Bronchus (tissue), 1 donor: Measurements from ENCODE around the genes ATP6V0C and SRRM2.

DNA sequence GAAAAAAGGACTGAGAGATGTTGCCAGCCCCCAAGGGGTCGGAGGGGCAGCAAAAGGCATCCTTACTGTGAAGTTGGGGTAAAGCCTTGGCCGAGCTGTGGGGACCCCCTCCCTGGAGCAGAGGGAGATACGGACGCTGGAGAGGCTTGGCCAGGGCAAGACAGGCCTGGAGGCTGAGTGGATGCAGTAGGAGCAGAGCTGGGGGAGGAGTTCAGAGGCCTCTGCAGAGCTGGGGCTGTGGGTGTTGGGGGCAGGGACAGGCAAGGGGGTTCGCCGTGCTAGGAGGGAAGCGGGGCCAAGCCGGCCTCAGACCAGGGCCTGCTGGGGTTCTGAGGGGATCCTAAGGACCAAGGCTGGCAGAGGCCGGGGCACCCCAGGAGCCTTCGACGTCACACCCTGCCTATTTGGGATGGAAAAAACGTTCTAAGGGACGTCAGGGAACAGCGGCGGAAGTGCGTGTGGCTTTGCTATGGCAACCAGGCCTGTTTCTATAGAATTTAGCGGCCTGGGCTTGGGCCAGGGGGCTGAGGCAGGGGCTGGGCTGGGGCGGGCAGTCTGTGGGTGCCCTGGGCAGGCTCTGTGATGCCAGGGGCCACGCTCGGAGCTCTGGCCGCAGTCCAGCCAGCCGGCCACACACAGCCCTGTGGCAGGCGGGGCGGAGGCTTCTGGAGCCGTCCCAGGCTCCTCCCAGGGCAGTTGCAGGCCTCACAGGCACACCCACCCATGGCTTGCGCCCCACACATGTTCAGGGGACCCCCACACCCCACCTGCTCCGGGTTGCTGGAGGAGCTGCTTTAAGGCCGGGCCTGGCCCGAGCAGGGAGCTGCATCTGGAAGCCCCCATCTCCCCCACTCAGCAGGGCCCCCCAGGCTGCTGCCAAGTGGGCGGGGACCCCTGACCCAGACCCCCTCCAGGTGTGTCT lies 3.7 kb downstream of the TRAF7 start:
- PRO-cap, result no peak

GRCh38 chr16:2176454-2177116 lies 19.8 kb downstream of the CASKIN1 start:
- PRO-cap, result no peak

GRCh38 chr16:2228114-2229140 lies 5.0 kb downstream of the E4F1 start:
- PRO-cap, result no peak

GRCh38 chr16:2234679-2235812 lies 1.2 kb upstream of the DNASE1L2 start:
- PRO-cap, result no peak

DNA sequence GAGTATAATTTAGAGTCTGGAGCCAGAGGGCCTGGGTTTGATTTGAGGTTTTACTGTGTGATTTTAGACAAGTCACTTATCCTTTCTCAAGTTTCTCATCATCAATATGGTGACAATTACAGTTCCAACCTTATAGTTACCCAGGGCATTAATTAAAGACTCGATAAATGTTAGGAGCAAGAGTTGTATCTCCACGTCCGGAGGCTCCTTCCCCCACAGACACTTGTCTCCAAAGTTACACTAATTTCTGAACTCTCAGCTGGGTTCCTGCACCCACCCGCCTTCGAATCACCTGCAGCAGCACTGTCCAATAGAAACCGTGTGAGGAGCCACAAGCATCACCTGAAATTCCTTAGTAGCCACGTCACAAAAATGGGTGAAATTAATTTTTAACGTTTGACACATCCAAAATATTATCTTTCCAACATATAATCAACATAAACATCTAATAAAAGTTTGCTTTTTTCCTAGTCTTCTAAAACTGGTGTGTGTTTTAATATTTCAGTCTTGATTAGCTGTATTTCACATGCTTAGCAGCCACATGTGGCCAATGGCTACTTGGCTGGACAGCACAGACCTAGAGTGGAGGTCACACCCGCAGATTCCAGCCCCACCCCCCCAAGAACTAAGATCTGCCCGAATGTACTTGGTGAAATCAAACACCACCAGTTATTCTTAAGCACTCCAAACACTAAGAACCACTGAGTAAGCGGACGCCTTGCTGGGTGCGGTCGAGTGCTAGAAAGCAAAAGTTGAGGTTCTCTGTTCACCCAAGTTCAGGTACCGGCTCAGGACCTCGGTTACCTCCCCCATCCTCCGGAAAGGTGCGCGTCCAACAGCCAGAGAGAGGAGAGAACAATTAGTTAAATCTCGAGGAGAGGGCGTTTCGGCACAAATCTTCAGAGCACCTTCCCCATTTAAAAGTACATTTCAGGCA lies 1.3 kb downstream of the RNPS1 start:
- PRO-cap, result no peak

DNA sequence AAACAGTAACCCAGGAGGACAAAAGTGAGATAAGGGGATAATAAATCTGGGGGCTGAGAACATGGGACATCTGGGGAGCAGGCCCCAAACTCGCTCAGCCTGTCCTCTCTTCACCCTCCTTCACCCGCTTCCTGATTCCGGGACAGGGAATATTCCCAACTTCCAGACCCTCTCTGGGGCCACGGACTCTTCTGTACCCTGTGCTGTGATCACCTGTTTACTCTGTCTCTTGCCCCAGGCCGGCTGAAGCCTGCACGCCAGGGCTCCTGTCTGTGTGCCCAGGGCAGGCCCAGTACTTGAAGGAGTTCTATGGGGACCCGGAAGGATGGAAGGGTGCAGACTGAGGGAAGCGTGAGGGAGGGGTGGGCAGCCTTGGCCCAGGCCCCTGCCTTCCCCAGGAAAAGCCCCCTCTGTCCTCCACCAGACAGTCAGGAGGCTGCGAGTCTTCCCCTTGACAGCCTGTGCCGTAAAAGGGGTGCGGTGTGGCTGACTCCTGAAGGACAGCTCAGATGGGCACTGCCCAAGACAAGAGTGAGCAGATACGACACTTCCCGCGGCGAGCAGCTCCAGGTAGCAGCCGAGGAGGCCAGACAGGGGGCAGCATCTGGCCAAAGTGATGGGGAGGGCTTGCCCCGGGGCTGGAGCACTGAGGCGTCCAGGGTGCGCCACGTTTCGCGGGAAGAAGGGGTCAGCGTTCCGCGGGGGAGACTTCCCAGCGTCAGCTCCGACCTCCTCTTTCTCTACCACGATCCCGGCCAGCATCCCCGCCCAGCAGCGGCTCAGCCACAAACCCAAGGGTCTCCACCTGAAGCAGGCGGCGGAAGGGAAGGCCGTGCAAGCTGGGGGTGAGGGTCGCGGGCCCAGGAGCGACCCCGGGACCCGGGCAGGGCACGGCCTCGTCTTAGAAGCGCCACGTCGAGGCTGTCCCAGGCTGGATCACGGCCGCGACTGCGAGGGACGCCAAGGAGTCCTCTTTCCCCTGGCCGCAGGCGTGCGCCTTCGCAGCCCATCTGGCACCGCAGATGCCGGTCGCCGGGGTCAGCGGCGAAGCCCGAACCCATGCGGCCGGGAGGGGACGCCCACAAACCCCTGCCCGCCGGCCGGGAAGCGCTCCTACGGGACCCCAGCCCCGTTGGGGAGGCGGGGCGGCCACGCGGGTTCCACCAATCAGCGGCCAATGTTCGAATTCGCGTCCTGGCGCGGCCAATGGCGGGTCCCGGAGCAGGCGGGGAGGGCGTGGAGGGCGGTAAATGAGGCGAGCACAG lies 781 bp upstream of the CCNF start:
- PRO-cap, result unidirectional peak, plus-strand start at position 517 of the sequence; unidirectional peak, minus-strand start at position 950 of the sequence; bidirectional peak, plus-strand start outside the sequence, minus-strand start at position 1,012 of the sequence

DNA sequence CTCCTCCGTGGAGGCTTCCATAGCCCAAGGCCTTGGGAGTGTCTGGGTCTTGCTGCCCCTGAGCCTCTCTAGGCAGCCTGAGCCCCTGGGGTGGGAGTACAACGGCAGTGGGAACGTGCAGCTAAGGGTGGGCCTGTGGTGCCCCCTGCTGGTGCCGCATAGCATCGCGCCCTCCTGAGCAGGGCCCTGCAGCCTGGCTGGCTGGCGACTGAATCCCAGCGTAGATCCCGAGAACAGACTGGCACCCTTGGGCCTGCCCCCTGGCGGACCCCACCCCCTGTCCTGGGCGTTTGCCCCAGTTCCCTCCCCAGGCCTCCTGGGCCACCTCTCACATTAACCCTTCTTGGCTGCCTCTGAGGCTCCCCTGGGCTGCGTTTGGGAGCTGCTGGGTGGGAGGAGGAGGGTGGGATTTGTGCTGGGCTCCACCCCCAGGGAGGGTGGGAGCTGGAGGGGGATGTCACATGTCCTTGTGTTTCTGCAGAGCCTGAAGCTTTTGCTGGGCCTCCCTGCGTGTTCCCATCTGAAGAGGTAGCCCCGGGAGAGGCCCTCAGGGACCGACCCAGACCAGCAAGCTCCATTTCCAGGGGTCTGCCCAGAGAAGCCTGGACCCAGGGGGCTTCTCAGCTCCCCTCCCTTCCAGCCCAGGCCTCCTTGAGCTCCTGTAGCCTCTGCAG lies 12.4 kb upstream of the ATP6V0C start:
- PRO-cap, result no peak

DNA sequence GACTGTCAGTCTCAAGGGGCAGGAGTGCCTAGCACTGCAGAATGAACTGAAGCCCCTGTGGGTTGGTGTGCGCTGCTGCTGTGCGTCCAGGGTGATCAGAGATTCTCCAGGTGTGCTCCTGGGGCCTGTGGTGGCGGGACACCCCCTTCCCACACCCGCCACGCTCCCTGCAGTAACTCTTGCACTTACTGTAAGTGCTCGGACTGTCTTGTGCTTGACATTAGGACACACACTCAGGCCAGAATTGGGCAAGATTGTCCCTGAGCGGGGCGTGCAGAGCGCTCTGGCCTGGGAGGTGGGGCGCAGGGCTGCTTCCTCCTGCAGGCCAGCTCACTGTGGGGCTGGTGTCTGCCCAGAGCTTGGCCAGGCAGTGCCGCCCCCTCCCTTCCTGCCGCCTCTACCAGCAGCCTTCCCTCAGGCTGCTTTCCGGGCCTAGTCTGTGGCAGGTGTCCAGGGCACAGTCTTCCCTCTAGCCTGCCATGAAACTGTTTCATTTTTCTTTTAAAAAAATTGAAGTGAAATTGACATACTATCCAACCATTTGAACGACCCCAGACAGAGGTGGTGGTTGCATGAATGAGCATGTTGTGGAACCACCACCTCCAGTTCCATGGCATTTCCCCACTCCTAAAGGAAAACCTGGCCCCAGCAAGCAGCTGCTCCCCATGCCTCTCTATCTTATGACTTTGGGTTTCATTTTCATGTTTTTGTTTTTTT lies 6.0 kb upstream of the ATP6V0C start:
- PRO-cap, result no peak

DNA sequence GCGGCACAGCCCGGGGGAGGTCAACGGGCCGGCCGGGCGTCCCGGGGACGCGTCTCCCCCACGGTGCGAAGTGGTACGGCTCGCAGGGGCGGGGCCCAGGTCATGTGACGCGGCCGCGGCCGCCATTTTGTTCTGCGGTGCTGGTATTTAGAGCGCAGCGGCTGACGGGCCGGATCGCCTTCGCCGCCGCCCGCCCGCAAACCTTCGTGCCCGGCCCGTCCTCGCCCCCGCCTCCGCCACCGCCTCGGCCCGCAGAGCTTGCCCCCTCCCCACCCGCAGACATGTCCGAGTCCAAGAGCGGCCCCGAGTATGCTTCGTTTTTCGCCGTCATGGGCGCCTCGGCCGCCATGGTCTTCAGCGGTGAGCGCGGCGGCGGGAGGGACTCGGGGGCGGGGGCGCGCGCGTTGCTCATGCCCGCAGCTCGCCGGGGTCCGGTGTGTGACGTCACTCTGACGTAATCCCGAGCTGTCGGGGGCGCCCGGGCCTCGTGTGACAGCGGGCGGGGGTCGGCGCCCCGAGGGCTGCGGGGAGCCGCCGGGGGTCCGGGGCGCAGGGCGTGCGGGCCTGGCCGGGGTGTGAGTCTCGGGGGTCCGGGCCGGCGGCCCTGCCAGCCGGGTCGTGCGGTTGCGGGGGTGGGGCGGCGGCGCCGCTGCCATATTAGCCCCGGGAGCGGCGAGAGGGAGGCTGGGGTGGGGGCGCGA lies at the start of gene ATP6V0C:
Gene ATP6V0C (plus strand): TSS at position 130 of the 701 bp plus-strand sequence.
- PRO-cap, result bidirectional peak, plus-strand start at position 150 of the sequence, minus-strand start outside the sequence; bidirectional peak, plus-strand start at position 495 of the sequence, minus-strand start at position 385 of the sequence

GRCh38 chr16:2515148-2516051 lies 1.6 kb downstream of the ATP6V0C start:
- PRO-cap, result no peak

DNA sequence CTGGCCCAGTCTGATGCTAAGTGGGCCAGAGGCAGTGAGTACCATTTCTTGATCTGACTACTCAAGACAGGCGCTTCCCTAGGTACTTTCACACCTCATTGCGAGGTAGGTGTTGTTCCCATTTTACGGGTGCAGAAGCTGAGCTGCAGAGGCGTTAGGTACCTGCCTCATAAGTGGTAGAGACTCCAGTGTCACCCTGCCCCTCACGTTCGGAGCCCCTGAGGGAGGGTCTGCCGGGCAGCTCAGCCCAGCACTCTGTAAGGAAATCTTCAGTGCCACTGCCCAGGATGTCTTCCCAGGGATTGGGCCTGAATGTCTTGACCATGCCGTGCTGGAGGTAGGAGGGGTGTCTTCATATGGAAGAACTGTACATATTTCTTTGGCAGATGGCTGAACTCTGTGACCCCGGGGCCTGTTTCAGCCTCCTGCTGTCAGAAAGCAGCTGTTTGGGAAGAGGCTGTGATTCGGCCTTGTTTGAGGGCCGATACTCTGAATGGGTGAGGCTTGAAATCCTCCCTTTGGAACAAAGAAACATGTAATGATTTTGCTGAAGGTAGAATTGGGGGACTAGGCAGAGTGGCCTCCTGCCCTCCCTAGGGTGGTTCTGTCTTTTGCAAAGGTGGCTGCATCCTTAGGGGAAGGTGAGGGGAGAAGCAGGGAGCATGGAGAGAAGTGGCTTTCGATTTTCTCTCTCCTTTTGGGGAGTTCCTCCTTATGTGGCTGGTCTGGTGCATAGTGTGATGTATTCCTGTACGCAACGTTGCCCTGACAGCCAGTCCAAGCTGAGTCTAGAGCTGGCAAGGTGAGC lies 2.7 kb downstream of the PDPK1 start:
- PRO-cap, result no peak

DNA sequence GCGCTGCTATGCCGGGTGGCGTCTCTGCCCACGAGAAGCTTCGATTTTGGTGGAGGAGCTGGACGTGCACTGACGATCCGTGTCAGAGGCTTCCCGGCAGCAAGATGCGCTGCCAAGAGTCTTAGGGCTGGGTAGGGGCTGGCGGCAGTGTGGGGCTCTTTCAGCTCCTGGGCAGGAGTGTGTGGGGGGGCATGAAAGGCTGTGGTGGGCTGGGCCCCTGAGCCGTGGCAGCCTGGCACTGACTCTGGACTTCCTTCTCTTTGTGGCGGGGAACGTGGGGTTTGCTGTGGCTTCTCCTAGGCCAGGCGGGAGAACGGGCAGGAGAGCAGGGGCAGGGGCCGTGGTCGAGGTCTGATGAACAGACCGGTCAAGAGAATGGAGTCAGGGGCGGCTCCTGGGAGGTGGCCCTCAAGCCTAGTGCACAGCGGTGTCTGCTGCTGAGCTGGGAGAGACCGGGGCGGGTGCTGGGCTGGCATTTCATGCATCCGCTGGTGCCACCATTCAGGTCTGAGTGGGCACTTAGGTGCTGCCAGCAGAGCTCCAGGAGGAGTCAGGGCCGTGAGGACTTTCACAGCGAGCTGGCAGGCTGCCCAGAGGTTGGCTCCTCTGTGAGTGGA lies 24.9 kb downstream of the PDPK1 start:
- PRO-cap, result no peak

GRCh38 chr16:2586232-2587026 lies 48.6 kb downstream of the PDPK1 start:
- PRO-cap, result no peak

DNA sequence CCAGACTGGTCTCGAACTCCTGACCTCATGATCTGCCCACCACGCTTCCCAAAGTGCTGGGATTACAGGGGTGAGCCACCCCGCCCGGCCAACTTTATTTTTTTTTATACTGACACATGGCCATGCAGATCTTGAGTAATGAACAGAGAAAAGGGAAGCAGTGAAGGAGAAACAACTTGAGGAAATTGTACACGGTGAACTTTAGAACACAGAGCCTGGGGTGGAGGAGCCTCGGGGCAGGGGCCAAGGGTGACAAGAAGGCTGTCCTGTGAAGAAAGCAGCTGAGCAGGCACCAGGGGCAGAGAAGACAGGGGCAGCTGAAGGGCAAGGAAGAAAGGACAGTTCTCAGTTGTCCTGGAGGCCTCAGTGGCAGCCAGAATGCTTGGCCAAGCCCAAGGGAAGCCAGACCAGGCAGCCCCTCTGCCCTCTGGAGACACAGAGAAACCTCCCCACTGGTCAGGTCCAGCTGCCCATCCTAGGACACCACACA lies 7.8 kb upstream of the KCTD5 start:
- PRO-cap, result no peak

- PRO-cap, result no peak
Observed at GRCh38 chr16:2691859-2693081, 9.9 kb downstream of the KCTD5 start.

GRCh38 chr16:2739273-2740150 lies 12.9 kb upstream of the SRRM2 start:
- PRO-cap, result no peak

DNA sequence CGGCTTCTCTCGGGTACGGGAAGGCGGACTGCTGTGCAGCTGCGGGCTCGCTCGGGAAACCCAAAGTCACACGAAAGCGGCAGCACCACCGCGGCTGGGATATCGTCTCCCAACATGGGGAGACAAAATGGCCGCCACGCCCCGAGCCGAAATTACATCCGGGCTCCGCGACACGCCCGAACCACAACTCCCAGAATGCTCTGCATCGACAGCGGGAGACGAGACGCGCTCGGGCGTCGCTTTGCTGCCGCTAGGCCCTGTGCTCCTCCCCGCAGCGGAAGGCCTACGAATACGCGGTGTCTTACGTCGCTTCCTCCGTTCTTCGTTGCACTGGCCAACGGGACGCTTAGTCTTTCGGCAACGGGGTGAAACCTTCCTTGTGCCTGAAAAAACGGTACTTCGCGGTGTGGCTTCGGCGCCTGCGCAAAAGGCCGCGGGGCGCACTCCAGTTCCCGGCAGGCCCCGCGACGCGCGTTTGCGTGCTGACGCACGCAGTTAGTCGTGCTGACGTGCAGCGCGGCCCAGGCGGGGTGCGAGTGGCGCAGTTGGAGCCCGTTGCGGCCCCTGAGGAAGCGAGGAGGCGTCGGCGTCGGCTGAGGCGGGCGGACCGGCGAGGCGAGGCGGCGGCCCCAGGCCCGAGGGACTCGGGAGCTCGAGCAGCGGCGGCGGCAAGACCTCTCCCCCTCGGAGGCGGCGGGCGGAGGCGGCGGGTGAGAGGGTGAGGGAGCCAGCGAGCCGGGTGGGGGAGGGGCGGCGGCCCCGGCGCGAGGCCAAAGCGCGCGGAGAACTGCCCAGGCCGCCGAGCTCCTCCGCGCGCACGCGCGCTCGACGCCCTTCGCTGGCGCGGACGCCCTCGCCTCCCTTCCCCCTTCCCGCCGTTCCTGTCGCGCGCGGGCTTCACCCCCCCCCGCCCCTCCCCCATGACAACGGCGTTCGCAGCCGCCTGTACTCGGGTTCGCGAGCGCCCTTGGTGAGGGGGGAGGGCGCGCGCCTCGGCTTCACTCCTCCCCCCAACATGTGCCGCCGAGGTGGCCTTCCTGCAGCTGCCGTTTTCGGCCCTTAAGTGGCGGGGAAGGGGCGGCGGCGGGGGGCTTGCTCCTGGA lies at the start of gene SRRM2:
Gene SRRM2 (plus strand): TSS at position 502 of the 1,103 bp plus-strand sequence.
- PRO-cap, result bidirectional peak, plus-strand start at position 548 of the sequence, minus-strand start at position 129 of the sequence; bidirectional peak, plus-strand start at position 1,016 of the sequence, minus-strand start at position 827 of the sequence

GRCh38 chr16:2753240-2753556 lies 760 bp downstream of the SRRM2 start:
- PRO-cap, result no peak

DNA sequence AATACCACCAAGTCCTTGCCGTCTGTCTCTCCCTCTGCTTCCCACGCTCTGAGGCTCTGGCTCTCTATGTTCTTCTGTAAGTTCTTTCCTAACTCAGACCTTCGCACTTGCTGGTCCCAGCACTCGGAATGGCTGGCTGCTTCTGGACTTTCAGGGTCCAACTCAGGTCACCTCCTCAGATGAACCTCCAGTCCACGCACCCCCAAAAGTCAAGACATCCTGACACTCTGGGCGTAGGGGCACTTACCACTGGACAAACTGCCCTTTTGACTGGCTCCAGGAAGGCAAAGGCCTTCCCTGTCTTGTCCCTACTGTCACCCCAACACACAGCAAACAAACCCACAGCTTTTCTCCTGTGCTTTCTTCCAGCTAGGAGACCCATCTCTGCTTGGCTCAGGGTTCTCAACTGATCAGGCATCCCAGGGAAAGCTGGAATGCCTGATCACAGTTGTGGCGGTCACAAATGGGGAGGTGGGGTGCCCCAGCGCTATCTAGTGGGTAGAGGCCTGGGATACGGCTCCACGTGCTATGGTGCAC lies 4.2 kb downstream of the ELOB start:
- PRO-cap, result no peak

DNA sequence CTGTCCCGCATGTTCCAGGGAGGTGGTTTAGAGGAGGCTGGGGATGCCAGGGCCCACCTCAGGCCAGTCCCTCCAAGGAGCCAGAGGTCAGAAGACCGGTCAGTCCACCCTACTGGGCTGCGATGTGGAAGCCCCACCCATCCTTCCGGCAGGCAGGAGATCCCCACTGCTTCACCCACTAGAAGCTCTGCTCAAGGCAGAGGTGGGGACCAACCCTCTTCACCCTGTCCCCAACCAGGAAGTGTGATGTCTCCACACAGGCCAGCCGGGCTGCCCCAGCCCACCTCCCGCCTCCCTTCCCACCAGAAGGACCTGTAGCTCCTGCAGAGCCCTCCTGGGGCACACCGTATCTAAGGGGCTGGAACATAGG lies 11.8 kb downstream of the ZG16B start:
- PRO-cap, result no peak